Neutrophil (primary cell): ENCODE measurements around the genes CNTNAP1, EZH1 and PTGES3L.

GRCh38 chr17:42682162-42683355, at the start of gene CNTNAP1:
CNTNAP1 (plus strand) TSS chr17:42682531.
- PRO-cap = no peak

DNA sequence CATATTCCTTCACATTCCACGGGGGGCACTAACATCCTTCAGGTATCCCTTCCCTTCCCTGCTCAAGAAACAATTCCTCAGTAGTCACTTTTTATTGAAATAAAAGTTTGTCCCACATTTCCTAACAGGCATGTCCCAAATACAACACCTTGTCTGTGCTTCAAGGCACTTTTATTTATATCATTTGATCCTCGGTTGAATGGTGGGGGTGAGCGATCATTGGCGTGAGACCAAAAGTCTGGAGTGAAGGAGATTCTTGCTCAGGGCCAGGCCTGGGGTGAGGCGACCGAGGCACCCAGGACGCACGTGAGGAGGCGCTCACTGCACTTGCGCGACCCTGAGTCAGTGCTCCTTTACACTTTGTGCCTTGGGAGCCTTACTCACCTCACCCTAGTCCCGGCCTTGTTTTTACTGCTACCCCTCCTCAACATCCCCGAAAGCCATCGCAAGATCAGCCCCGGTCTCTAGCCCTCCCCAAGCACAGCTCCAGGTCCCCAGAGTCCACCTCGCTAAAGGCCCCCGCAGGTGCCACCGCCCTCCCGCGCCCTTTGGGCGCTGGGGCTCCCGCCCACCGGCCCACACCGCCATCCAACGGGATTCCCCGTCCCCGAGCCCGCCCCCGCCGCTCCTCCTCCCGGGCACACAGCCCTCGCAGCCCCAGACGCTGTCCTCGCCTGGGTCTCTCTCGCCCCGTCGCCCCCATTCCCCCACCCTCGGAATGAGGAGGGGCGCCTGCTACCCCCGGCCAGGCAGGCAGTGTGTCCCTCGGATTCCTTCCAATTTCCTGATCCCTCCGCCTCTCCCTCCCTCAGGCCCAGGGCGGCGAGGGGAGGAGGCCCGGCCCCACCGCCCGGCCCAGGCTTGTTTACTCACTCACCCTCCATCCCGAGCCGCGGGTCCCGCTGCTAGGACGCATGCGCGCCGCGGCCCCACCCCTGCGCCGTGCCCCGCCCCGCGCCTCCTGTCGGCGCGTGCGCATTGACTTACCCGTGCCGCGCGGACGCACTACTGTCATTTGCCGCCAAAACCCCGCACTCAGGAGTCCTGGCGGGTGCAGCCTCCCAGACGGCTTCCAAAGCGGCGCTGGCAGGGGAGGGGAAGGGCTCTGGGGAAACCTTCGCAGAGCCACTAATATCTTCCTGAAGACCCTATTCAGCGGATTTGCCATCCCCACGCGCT, at the start of gene EZH1:
TSS of gene EZH1 (minus strand) at position 907 of the 1,179 bp plus-strand sequence.
- PRO-cap = unidirectional peak, plus-strand start at position 660 of the sequence

- PRO-cap = no peak
These were observed 1.6 kb downstream of the WNK4 start for GRCh38 chr17:42781794-42782594.

DNA sequence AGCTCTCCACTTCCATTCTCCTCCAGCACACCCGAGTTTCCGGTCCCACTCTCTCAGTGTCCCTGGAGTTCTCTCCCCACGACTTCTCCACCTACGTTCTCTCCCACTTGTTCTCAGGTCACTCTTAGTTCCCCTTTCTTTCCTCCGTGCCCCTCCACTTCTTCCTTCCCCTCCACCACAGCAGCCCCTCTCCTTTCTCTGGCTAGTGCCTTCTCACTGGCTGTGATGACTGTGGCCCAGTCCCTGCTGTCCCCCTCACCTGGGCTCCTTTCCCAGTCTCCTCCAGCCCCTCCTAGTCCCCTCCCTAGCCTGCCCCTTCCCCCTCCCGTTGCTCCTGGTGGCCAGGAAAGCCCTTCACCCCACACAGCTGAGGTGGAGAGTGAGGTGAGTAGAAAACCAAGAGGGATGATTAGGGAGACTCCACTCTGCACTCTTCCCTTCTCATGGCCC, 3.5 kb downstream of the COA3 start:
- PRO-cap = no peak

GRCh38 chr17:42886866-42887211, 13.8 kb upstream of the G6PC1 start:
- PRO-cap = no peak

DNA sequence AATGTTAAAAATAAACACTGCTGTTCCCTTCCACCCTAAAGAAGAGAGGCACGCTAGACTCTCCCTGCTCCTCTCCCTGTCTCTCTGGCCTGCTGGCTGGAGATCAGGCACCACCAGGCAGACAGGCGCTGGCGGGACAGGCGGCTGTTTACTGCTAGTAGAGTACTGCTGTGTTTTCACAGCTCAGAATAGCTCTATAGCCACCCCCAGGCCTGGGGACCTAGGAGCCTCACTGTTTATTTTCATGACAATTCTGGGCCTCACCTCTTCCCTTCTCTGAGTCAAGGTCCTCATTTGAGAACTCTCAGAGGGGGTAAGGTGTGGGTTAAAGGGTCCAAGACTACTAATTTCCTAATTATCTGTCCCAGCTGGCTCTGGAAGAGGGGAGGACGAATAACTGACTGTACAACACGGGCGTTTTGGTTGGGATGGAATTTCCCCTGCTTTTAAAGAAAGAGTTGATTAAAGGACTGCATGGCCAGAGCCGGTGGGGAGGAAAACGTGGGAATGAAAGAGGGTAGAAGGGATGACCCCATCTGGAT, 9.0 kb upstream of the G6PC1 start:
- PRO-cap = no peak

- PRO-cap = no peak
These were observed 7.4 kb upstream of the G6PC1 start for GRCh38 chr17:42893048-42893754.

DNA sequence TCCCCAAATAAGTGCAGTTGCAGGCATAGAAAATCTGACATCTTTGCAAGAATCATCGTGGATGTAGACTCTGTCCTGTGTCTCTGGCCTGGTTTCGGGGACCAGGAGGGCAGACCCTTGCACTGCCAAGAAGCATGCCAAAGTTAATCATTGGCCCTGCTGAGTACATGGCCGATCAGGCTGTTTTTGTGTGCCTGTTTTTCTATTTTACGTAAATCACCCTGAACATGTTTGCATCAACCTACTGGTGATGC, 241 bp upstream of the G6PC1 start:
- PRO-cap = no peak

DNA sequence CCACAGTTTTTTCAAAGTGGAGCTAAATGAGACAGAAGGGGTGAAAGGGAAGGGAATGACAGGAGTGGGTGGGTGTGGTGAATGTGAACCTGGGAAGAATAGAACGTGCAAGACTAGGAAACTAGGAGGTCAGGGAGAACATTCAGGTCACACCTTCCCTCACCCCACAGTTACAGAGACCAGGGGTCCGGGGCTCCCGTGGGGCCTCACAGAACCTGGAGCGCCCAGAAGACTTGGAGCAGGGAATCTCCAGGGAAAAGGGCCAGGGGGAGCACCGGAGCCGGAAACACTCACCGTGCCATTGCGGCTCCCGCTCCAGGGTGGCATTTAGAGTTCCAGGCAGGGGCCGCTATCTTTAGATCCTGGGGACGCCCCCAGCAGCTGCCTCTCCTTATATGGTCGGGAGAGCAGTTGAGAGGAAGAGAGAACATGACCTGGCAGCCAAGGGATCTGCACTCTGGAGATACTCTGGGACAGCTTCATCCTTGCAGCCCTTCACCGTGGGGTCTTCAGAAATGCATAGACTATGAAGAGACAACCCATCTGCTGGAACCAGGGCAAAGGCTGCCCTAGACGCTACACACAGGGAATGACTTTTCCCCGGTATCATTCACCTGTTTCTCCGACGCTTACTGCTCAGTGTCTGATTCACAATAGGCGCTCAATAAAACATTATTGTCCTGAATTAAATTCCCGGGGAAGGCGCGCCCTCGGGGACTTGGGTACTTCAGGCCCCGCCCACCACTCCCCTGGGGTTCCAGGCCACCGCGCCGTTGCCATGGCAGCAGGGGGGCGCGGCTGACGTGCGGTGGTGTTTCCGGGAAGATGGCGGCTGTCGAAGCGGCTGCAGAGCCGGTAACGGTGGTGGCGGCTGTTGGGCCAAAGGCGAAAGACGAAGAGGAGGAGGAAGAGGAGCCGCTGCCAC, at the start of gene PTGES3L:
TSS of gene PTGES3L (minus strand) at position 329 of the 925 bp plus-strand sequence.
- PRO-cap = unidirectional peak, plus-strand start at position 814 of the sequence; unidirectional peak, plus-strand start at position 882 of the sequence

DNA sequence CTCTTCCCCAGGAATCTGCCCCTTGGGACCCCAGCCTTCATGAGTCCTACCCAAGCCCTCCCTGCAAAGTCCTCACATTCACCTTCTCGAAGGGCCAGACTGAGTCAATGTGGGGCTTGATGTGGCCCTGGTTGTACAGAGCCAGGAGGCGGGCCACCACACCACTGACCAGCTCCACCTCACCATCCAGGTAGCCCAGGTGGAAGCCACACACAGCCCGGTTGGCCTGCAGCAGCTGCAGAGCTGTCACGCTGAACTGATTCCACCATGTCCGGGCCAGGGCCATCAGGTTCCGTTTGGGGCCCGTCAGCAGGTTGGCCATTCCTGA, 6.0 kb downstream of the VAT1 start:
- PRO-cap = no peak

GRCh38 chr17:43124486-43124819, 711 bp downstream of the BRCA1 start:
- PRO-cap = no peak

- PRO-cap = no peak
These were observed 9.6 kb upstream of the BRCA1 start for GRCh38 chr17:43134628-43135285.

- PRO-cap = no peak
These were observed 1.6 kb upstream of the NBR1 start for GRCh38 chr17:43169404-43169804.

DNA sequence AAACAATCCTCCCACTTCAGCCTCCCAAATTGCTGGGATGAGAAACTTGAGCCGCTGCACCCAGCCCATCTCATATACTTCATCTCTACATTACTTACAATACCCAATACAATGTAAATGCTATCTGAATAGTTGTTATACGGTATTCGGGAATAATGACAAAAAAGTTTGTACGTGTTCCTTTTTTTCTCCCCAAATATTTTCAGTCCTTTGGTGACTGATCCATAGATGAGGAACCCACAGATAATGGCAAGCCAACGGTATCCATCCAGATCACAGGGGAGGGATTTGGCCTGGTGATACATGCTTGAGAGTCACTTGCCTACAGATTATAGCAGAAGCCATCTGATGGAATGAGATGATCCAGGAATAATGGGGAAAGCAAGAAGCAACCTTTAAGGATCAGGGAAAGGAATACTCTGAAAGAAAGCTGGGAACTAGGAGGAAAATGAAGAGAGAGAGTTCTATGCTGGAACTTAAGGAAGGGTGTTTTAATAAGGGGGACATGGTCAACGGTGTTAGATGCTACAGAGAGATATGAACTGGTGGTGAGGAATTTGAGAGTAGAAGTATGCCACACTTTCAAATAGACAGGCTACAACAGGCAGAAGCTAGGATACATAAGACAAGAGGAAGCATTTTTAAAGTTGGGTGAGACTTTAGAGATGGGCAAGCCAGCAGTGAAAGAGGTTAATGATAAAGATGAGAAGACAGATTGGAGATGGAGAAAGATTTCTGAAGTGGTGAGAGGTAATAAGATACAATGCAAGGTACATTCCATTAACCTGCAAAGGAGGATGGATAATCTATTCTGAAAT, 3.9 kb upstream of the TMEM106A start:
- PRO-cap = no peak

- PRO-cap = no peak
These were observed 62.6 kb upstream of the CCDC200 start for GRCh38 chr17:43290987-43291431.

- PRO-cap = no peak
These were observed 14.3 kb upstream of the ARL4D start for GRCh38 chr17:43384414-43385068.

DNA sequence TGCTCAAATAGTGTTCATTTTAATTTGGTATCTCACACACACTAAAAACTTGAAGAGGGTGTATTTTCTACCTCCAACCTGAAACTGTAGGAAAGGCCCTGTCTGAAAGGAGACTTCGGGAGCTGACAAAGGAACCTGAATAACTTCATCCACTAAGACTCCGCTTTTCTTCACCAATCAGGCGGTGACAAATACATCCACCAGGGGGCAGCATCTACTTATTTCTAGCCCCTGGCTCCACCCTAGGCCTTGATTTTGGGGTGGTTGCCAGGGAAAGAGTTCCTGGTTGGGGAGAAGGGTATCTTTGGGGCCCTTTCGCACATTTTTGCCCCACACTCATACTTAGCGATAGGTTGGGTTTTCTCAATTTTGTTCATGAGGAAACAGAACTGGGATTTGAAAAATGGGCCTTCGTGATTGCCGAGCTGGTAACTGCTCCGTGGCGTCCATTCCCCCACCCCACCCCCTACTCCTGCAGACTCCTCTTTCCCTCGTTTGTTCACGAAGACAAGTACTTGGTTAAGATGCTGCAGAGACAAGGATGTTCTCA, 4.8 kb upstream of the ARL4D start:
- PRO-cap = no peak

GRCh38 chr17:43456587-43457457, 27.0 kb upstream of the DHX8 start:
- PRO-cap = no peak

DNA sequence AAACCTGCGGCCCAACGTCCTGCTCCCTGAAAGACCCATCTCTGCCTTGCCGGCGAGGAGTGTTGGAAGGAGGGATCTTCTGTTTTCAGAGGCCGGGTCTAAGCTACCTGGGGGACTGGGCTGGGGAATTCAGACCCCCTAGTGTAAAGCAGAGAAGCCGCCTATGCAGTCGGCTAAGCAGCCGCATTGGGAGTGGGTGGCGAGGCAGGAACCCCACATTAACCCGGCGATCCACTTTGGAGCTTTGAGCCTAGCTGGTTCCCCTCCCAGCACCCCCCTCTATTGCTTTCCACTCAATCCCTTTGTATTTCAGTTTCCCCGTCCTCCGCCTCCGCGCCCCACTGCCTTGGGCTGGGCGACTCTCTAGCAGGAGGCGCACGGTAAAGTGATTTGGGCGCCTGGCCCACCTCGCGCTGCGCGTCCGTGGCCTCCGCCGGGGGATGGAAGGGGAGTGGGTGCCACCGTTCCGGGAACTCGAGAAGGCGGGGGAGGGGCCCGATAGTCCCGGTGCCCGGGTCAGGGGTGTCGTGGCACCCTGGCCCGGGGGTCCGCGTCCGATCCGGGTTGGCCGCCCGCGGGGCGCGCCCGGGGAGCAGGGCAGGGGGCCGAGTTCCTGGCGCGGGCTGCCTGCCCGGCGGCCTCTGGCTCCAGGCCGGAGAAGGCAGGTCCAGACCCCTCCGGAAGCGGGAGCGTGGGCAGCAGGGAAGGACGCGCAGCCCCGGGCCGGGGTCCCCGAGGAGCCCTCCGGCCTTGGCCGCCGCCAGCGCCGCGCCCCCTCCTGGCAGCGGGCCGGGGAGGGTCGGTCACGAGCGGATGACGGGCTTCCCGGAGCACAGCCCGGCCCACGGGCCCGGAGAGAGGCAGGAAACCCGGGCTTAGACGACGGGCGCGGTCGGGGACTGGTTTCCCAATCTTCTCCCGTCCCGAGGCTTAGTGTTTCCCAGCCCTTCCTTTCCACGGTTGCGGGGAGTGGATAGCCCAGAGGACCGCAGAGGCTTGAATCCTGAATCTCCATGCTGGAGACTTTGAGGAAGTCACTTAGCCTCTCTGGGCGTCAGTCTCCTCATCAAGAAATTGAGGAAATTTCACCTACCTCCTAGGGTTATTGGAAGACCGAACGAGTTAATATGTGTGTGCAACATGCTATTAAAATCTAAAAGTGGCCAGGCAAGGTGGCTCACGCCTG, 15.8 kb downstream of the MEOX1 start:
- PRO-cap = no peak

GRCh38 chr17:43842066-43842409, 4.9 kb upstream of the CD300LG start:
- PRO-cap = no peak